Cerebral cortex (tissue), 2 donors: ENCODE results near the gene TMEM87B.

DNA sequence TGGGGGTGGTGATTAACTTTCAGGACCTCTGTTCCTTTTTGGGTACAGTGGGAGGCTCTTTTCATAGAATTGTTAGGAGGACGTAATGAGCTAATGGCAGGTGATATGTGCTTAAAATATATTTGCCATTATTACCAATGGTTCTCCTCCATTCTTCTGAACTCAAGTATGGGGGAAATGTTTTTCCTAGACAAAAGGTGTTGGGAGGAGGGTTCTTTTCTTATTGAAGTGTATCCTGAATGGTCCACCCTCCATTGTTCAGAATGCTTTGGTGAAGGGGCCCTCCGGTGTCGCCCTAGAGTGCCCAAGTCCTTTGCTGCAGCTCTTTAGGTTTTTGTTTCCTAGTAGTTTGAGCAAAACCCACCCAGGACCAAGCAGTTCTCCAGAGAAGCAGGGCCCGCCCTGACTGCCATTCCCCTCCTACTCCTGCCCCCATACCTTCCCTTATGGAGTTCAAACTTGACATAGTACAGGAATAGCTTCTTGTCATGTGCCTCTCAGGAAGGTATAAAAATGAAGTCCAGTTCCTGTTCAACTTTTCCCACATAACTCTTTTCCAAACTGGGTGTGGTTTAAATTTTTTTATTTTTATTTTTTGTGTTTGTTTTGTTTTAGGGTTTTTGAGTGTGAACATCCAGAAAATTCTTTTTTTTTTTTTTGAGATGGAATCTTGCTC is 5.5 kb downstream of the MERTK start:
- PRO-cap, 2 experiments = peak in 1 of 2 experiments; most common plus-strand start position 261 of the sequence (in 1); most common minus-strand start position 448 of the sequence (in 1)

- PRO-cap, 2 experiments = no peak in any of the 2 experiments
These were observed 48.8 kb upstream of the TMEM87B start for GRCh38 chr2:112006292-112006611.

DNA sequence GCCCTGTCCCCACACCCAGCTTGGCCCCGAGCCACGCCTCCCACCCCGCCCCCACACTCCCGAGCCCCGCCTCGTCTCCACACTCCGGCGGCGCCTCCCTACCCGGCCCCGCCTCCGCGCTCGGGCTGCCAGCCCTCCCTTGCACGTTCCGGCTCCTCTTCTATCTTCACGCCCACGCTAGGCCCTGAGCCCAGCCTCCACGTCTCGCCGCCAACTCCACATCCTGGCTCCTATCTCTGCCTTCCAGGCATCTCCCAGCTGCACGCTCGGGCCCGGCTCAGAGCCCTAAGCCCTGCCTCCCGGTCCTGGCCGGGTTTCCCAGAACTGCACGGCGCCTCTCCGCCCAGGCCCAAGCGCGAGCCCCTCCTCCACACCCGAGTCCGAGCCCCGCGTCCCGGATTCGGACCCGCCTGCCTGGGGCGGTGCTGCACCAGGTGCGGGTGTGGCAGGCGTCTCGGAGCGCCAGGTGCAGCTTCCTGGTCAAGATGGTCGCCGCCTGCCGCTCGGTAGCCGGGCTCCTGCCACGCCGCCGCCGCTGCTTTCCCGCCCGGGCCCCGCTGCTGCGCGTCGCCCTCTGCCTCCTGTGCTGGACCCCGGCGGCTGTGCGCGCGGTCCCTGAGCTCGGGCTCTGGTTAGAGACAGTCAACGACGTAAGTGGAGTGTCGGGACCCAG is at the start of gene TMEM87B:
Gene TMEM87B, plus strand, starts transcription at position 163 of the 673 bp plus-strand sequence.
- PRO-cap, 2 experiments = peak in 1 of 2 experiments; most common plus-strand start position 193 of the sequence (in 1); most common minus-strand start position 604 of the sequence (in 1)

- PRO-cap, 2 experiments = no peak in any of the 2 experiments
These were observed 2.6 kb upstream of the ZC3H6 start for GRCh38 chr2:112272460-112273534.

- PRO-cap, 2 experiments = no peak in any of the 2 experiments
These were observed 29.2 kb downstream of the ZC3H6 start for GRCh38 chr2:112304552-112305030.

DNA sequence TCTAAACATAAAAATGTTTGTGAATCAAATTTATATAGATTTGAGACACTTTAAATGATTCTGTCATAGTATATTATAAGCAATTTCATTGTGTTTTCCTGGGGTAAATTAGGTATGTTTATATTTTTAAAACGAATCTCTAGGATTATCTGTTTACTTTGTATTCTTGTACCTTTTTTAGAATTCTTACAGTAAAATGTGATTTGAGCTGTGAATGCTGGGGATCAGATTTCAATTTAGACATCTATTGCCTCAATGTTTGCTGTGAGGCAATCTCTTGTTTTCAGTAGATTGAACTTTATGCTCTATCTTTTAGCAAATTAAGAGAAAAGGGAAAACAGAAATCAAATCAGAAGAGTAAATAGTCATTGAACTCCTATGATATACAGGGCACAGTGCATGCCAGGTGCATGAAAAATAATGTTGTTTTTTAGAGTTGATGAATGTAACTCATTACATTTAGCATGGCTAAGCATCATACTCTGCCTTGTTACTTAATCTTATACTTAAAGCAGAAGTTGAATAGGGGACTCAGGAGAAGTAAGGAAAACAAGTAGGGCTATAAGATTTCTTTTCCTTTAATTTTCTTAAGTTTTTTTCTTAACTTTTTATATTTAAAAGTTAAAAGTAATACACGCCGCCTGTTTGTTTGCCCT is 39.5 kb downstream of the ZC3H6 start:
- PRO-cap, 2 experiments = no peak in any of the 2 experiments

GRCh38 chr2:112315568-112315897 is 40.1 kb downstream of the ZC3H6 start:
- PRO-cap, 2 experiments = no peak in any of the 2 experiments

DNA sequence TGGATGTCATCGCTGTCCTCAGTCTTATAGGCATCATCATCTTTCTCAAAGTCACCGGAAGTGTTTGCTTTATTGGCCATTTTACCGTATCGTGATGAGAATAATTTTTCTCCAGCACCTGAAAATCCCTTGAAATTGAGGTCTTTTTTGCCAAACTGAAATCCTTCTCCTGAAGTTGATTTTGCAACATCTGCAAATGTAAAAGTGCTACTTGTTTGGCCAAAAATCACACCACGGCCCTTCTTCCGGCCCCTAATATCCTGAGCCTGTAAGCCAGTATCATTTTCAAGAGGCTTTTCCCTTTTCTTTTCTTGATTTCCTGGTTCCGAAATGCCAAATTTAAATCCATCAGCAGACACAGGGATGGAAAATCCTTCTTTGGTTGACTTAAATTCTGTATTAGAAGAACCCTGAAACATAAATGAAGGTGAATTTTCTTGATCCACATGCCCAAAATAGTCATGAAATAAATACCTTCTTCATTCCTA is 43.6 kb downstream of the RGPD8 start:
- PRO-cap, 2 experiments = no peak in any of the 2 experiments

DNA sequence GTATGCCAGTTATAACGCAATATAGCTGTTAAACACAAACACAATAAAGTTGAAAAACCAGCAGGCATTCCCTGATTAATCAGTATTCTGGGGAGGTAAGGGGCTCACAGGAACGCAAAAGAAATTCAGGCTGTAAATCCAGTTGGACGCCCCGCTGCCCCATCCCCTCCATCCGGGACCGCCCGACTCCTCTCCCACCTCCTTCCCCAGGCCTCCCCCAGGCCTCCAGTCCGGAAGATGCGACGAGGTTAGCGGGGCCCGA is 654 bp upstream of the POLR1B start:
- PRO-cap, 2 experiments = peak in 1 of 2 experiments; most common plus-strand start position 228 of the sequence (in 1); most common minus-strand start position 208 of the sequence (in 1)

- PRO-cap, 2 experiments = no peak in any of the 2 experiments
These were observed 22.2 kb downstream of the CHCHD5 start for GRCh38 chr2:112606705-112606970.

- PRO-cap, 2 experiments = no peak in any of the 2 experiments
These were observed 9.8 kb downstream of the IL37 start for GRCh38 chr2:112920759-112921230.

DNA sequence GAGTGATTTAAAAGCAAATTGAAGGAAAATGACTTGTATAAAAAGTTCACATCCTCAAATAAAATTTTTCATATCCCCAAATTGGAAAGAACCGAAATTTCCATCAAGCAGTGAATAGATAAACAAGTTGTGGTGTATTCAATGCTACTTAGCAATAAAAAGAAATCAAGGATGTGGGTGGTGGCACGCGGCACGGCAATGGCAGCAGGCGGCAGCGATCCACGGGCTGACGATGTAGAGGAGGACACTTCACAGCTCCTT is 10.0 kb upstream of the IL36A start:
- PRO-cap, 2 experiments = no peak in any of the 2 experiments

DNA sequence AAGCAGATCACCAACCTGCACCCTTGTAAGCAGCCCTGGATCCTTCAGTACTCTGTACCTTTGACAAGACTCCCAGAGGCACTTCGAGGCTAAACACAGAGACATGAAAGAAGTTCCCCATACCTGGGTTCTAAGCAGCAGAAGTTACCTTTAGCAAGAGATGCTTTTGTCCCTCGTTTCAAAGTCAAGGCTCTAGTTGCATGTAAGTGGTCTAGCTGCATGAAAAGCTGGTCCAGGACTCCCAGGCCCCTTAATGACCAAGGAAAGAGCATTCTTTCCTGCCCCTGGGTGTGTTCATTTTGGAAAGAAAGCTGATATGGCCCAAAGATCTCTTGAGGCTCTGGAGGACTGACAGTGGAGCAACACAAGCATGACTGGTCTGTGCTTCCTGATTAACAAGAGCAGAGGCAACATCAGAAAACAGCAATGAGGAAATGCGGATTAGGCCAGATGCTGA is 20.1 kb downstream of the IL36B start:
- PRO-cap, 2 experiments = no peak in any of the 2 experiments

GRCh38 chr2:113128239-113129113 is 1.1 kb downstream of the IL1RN start:
- PRO-cap, 2 experiments = no peak in any of the 2 experiments

GRCh38 chr2:113542545-113542853 is 44.0 kb downstream of the FOXD4L1 start:
- PRO-cap, 2 experiments = no peak in any of the 2 experiments

- PRO-cap, 2 experiments = peak in 1 of 2 experiments; most common plus-strand start chr2:113676148 (in 1)
These were observed 48.8 kb downstream of the RABL2A start for GRCh38 chr2:113675730-113676384.

- PRO-cap, 2 experiments = no peak in any of the 2 experiments
These were observed 52.7 kb downstream of the SLC35F5 start for GRCh38 chr2:113703208-113704597.

DNA sequence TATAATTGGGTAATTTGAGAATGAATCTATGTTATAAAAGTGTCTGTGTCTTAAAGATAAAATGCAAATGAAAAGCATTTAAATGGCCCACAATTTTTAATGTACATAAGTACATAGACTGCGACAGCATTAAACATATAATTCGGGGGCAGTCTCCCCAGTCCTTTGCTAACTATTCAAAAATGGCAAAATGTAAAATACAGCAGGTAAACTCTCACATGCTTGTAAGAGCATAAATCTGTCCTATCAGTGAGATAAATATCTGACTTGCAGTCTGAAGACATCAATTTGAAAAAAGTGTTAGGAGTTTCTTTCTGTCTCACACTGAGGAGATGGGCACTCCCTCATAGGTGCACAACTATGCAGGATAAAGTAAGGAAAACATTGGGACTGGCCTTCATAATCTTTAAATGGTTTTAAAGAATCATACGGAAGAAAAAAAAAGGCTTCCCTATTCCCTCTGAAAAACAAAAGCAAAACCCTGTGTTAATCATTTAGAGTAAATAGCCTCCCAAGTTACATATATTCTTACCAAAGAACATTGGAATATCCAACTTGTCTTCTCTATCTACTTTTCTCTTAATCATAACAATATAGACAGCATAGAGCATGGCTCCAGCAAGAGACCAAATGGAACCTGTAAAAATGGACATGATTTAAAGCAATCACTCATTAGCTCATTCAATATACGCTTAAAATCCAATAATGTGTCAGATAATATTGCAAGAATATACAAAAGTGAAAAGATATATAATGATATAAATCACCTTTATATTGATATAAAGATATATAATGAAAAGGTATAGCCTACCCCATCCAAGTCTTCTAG is 27.4 kb downstream of the SLC35F5 start:
- PRO-cap, 2 experiments = no peak in any of the 2 experiments

DNA sequence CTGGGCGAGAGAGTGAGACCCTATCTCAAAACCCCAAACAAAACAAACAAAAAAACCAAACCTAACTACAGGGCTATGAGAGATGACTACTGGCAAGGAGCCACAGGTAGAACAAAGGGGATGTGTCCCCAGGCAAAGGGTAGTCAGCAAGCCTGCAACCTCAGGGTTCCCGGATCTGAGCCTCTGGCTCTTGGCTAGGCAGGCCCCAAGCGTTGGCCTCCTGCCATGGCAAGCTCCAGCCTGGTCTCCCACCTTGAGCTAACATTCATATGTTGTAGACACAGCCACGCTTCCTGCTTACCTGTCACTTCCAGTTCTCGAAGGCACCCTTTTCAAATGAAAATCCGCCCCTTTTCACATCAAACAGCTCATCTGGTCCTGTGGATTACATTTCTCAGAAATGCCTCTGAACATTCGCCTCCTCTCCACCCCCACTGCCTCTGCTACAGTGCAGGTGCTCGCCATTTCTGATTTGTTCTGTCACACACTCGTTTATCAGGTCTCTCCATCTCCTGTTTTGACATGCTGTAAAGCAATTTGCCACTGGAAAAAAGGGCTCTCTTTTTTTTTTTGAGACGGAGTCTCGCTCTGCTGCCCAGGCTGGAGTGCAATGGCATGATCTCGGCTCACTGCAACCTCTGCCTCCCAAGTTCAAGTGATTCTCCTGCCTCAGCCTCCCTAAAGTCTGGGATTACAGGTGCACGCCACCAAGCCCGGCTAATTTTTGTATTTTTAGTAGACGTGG is 13.1 kb upstream of the ACTR3 start:
- PRO-cap, 2 experiments = no peak in any of the 2 experiments

- PRO-cap, 2 experiments = no peak in any of the 2 experiments
These were observed 83.1 kb downstream of the ACTR3 start for GRCh38 chr2:113972744-113973561.